SUDHL5 (cell line): ENCODE measurements around a stretch of chr20.

DNA sequence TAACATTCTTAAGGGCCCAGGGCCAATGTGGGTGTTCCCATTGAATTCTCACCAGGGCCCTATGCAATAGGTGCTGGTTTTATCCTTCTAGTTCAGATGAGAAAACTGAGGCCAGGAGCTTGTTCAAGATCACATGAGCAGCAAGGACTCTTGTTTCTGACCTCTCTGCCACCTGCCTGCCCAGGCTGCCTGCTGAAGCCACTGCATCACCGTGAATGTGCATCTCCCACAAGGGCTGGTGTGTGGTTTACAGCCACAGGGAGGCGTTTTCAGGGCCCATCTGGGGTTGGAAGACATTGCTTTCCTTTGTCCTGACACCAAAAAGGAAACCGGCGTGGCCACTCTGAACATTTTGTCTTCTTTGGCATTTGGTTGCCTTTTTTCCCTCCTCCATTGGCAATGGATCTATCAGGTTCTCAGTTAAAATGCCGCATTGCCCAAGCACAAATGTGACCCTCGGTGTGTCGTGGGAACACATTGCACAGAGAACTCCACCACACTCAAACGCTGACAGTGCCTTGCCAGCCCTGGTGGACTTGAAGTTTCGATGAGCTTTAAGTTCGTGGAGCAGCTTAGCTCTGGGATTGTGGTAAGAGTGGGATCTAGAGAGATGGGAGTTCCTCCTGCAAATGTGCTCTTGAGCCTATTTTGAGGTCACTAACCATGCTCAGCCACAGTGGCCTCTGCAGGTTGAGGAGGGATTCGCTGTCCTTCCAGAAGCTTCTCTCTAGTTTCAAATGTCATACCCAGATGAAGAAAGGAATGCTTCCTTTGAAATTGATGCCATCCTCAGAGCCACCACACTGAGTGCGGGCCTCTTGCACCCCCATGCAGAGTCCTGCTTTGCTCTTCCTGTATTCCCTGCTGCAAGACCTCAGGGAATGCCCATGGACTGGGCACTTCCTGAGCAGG, 14.9 kb upstream of the PCK1 start:
- PRO-cap: no peak

GRCh38 chr20:57563926-57564477, 3.1 kb downstream of the PCK1 start:
- PRO-cap: no peak

DNA sequence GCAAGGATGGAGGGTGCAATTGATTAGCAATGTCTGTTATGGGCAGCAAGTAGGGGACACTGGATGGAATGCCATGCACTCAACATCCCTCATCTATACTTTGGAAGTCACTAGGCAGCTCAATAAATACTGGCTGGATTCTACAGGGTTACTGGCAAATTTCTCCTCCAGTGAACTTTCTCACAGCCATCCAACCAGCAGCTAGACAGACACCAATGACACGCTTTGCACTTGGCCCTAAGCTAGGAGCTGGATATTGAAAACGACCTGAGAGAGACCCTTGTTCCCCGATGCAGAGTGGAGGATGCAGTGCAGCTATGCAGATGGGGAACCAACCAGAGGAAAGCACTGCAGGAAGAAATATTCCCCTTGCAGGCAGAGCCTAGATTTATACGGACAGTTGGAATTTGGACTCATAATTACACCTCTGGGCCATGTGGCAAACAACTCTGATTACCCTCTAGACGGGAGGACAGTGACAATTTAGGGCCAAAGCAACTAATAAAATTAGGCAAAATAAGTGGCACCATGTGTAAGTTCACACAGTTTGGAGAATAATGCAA, 12.4 kb downstream of the PMEPA1 start:
- PRO-cap: no peak

GRCh38 chr20:57709372-57709648, 505 bp downstream of the PMEPA1 start:
- PRO-cap: no peak

- PRO-cap: no peak
Measured at GRCh38 chr20:57718388-57719131, 8.7 kb upstream of the PMEPA1 start.

GRCh38 chr20:57957613-57957940, 193.1 kb upstream of the C20orf85 start:
- PRO-cap: no peak

DNA sequence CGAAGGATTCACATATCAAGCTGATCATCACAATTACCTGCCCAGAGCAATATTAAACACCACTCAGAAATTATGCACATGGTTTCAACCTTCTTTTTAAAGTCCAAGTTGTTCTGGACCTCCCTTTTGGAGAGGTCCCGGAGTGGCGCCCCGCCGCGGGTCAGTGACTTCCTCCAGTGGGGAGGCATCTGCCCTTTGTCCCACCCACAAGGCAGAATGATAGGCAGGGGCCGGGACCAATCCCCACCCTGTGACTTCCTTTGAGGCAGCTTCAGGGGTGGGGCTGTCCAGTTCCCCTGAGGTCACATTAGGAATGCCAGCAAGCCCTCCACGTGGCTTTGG, 129.3 kb upstream of the C20orf85 start:
- PRO-cap: no peak

DNA sequence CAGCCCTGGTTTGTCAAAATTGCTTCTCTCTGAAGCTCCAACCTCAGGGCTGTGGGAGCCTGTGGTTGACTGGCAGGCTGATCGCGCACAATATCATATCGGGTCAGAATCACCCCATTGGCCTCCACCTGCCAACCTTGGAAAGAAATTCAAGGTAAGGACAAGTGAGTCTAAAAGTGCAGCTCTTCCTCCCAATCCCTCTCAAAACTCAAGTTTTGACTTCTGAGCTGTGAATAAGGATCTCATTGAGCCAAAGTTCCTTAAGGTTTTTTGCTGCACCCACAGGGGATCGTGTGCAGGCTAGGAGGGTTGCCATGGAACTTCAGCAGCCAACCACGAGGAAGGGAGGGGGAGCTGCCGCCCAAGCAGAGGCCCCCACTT, 21.3 kb upstream of the C20orf85 start:
- PRO-cap: no peak

- PRO-cap: no peak
Measured at GRCh38 chr20:58308249-58308658, 1.3 kb upstream of the RAB22A start.

GRCh38 chr20:58338755-58339133, 29.2 kb downstream of the RAB22A start:
- PRO-cap: no peak

DNA sequence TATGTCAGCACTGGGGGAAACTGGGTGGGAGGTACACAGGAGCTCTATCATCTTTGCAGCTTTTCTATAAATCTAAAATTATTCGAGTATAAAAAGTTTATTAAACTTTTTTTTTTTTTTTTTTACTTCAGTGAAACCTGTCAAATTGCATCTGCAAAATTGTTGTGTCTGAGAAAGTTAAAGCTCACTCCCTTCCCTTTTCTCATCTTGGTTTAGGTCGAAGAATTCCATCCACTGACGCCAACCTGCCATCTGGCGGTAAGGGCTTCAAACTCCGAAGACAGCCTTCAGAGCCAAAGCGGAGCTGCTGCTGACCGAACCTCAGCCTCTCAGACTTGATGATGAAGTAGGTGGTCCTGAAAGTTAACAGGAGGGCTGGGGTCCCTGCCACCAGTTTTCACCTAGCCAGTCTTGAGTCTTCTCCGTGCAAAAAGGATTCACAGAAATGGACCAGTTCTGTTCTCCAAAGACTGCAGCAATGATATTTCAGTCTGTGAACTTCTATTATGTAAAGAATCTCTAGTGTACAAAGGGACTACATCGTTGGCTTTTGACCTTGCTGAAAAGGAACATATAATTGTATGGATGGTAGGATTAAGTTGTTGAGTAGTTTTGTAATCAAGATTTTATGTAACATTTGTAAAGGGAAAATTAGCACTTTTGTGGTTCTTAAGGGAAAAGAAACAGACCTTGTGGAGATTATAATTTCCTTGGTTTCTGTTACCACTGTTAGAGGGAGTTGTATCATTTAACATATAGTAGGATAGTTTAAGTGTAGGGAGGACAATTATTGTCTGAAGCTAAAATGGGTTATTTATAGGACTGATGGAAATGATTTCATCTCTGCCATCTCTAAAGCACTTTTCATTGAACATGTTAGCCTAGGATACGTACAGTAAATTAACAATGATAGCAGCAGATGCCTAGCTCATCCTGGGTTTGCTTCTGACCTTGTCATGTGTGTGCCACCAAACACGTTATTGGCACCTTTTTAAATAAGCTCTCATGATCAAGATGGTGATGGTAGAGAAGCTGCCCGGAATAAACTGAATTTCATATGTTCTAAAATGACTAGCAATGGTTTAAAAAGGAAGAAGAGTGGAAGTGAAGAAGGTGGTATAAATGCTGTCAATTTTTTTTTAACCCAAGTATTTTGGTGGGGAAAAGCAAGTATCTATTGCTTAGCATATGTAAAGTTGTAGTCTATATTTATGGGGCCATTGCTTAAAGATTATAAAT, 29.2 kb upstream of the VAPB start:
- PRO-cap: no peak

GRCh38 chr20:58390029-58390704, 1.1 kb downstream of the VAPB start:
- PRO-cap: no peak

- PRO-cap: no peak
Measured at GRCh38 chr20:58408491-58409348, 19.7 kb downstream of the VAPB start.

DNA sequence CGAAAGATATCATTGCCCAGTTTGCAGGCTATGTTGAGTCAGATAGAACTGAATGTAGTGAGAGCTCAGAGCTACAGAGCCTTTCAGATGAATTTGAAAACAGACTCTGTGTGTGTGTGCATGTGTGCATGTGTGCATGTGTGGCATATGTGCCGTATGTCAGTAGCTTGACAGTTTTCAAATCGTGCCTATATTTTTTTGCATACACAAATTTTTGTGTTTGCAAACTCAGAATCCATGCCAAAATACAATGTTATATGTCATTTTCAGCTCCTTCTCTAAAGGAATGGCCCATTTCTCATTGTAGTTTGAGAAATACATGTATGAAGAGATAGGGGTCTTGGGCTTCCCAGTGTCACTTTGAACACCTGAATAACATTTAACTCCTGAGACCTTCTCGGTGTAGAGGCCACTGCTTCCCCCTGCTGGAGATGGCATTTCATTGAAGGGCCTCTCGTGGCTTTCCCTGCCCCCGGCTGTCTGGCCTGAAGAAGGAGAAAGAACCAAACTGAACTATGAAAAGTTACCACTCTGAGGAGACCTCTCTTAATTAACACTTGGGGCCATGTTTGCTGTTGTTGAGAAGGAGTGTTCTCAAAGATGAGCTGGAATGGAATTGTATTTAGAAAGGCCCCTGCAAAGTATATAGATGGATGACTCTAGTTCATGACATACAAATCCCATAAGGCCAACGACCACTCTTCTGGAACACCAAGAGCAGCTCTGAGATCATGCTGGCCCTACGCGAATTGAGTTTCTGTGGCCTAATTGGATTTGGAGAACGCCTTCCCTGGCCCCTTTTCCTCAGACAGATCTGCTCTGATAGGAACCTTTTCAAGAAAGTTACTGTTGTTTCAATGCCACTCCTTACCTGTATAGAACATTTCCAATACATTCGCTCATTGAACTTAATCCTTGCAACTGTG, 58.8 kb downstream of the VAPB start:
- PRO-cap: no peak

- PRO-cap: no peak
Measured at GRCh38 chr20:58453209-58454130, 61.7 kb downstream of the APCDD1L start.

DNA sequence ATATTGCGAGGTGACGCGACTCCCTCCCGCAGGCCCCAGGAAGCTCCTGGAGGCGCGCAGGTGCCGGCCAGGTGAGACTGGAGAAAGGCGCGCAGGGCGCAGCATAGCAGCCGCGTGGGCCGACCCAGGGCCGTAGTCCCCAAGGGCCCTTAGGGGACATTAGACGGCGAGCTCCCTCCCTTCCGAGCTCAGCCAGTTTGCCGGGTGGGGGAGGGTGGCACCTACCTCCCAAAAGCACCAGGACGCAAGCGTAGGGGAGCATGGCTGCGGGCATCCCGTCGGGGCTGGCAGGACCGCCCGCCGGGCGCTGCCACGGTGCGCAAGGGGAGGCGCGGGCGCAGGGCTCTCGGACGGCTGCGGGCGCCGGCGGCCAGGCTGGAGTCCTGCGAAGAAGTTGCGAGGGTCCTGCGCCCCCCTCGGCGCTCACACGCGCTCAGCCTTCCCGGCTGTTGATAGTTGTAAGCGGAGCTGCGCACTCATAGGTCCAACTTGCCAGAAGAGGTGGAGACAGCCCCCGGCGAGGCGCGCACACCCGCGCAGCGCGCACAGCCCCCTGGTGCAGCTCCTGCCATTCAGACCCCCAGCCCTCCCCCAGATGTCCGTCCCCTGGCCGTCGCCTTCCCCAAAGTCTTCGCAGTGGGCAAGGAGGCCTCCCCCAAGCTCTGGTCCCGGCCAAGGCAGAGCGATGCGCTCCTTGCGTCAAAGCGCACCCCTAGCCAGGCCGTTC, 602 bp downstream of the APCDD1L start:
- PRO-cap: no peak

DNA sequence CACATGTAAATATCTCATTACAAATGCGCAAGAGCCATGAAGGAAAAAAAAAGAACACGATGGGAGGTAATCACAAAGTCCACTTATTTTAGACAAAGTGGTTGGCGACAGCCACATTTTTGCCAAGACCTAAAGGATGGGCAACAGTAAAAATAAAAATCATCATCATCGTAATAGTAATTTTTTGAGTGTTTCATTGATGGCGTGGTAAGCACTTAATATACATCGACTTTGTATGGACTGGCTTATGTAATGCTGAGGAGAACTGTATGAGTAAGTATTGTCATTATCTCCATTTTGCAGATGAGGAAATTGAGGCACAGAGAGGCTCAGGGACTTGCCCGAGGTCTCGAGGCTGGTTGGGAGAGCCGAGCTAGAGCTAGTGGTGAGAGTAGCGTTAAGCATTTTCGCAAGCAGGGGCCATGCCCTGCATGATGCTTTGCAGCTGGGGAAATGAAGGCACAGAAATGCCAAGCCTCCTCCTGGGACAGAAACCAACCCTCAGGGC, 31.3 kb upstream of the STX16 start:
- PRO-cap: no peak

- PRO-cap: no peak
Measured at GRCh38 chr20:58893479-58894522, 2.6 kb downstream of the GNAS start.

GRCh38 chr20:58905207-58905630, 14.0 kb downstream of the GNAS start:
- PRO-cap: no peak

DNA sequence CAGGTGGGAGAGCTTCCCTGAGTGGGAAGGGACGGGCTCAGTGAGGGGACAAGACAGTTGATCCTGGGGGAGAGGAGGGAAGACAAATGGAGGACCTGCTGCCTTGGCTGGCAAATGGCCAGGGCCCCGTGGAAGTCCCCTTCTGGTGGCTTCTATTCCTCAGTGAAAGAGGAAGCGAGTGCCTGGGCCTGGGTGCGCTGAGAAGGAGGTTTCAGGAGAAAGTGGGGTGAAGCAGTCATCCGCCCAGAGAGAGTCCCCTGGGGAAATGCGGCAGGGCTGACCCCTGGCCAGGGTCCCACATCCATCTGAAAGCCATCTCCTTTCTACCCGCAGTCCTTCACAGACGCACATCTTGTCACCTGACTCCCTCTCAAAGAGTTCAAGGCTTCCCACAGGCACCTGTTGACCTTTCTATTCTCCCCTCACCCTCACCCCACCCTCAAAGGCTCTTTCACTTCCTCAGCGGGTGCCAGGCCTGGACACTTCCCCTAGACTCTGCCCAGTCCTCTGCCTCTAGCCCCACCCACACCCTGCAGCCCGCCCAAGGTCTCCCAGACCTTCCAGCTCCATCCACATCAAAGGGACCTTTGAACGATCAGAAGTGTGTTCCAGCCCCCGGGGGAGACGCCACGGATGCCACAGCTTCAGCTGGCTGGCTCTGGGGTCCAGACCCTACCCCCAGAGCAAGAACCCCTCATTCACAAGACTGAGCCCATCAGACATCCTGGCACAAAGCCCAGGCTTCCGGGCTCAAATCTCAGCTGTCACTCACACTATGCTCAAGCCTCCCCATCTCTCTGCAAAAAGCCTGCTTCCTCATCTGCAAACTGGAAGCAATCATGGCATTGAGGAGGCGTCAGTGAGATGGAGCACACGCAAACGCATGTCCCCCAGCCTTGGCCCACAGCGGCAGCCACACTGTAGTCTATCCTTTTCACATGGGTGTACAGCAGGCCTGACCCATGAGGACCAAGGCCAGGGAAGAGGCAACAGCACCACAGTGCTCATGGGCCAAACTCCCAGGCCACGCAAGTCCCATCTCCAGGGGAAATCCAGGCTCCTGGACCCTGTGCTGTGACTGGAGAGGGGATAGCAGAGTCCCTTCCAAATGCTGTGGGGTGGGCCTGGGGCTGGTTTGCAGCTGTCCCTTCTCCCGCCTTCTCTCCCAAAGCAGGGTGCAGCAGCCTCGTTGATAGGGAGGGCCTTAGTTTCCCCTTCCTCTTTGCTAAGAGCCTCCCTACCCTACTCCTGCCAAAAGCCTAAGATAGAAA, 2.0 kb downstream of the CTSZ start:
- PRO-cap: bidirectional peak, plus-strand start at position 177 of the sequence, minus-strand start at position 164 of the sequence; bidirectional peak, plus-strand start at position 454 of the sequence, minus-strand start at position 372 of the sequence; bidirectional peak, plus-strand start at position 845 of the sequence, minus-strand start at position 736 of the sequence